Metastatic Breast Carcinoma in the Brain (tissue), 10 donors: ENCODE measurements around the genes TGM7 and MAP1A.

DNA sequence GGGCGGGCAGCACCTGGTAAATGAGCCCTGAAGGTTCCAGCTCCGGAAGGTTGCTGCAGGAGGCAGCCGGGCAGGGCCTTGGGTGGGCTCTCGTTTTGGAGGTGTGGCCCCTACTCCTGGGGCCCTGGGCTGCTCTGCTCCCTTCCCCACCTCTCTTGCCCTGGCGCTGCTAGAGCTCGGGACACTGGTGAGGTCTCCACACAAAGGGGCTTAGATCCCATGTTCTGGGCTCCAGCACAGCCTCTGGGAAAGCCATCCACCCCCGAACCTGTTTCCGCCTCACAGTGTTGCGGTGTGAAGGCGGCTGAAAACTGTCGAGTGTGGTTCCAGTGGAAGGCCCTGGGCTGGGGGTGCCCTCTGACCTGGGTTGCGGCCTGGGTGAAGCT is 27.3 kb downstream of the SPTBN5 start:
- PRO-cap, 10 experiments, result no peak in any of the 10 experiments

- PRO-cap, 10 experiments, result peak in 1 of 10 experiments; most common plus-strand start chr15:41882687 (in 1); most common minus-strand start chr15:41882613 (in 1)
Measured at GRCh38 chr15:41882484-41882875, 11.4 kb downstream of the SPTBN5 start.

- PRO-cap, 10 experiments, result peak in 1 of 10 experiments; most common plus-strand start chr15:41892762 (in 1); most common minus-strand start chr15:41892682 (in 1)
Measured at GRCh38 chr15:41892540-41893078, 1.2 kb downstream of the SPTBN5 start.

DNA sequence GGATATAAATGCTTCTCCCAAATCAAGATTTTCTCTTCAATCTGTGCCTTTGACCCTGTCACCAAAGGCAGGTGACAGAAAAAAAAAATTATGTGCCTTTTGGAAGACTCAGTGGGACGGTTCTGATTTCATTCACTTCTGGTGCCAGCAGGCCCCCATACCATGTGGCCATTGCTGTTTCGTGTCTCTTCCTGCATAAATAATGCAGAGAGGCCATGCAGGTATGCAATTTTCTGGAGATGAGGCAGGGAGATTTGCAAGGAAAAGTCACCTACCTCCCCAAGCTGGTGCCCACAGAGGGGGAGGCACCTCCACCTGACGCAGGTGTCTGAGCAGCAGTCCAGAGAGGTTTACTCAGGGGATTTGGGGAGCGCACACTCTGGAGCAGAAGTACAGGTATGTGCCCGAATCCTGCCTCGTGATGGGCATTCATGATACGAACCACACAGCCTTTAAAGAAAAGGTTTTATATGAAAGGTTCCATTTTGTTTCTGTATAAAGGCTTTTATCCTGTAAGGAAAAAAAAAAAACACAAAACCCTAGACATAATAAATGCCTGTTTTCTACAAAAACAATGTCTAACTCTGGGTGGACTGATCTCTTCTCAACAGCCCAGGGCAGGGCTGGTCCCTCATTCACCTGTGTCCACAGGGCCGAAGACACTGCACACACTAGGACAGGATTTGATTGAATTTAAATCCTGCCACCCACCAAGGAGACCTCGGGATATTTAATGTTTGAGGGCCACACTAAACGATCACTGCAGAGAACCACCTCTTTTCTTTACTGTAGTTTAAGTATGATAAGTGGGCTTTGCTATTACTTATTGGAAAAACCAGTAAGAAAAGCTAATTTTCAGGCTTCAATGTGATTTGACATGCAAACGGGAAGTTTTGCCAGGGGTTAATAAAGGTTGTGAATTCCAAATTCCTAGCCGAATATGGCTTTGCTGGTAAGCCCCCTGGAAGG is 5.4 kb upstream of the SPTBN5 start:
- PRO-cap, 10 experiments, result no peak in any of the 10 experiments

DNA sequence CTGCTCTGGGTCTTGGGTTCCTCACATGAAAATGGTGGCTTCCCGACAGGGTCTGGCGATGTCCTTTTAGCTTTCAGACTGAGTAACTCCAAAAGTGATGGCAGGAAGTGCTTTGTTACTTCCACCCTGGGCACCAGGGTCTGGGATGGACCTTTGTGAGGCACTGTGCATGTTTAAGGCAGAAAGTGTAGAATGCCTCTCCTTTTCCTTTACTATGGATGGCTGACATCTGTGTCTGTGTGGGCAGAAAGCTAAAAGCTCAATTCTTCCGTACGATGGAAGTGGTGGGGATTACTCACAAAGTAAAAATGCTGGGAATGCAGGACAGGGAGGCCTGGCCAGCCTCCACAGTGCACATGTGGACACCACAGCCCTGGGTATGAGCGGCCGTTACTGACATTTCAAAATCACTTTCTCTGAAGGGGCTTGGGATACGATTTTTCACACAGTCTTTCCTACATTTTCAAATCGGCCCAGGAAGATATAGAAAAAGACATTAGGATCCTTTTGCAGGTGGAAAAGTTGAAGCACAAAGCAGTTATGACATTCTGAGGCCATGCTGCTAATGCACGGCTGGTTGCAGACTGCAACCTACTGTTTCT is 28.1 kb downstream of the EHD4 start:
- PRO-cap, 10 experiments, result no peak in any of the 10 experiments

DNA sequence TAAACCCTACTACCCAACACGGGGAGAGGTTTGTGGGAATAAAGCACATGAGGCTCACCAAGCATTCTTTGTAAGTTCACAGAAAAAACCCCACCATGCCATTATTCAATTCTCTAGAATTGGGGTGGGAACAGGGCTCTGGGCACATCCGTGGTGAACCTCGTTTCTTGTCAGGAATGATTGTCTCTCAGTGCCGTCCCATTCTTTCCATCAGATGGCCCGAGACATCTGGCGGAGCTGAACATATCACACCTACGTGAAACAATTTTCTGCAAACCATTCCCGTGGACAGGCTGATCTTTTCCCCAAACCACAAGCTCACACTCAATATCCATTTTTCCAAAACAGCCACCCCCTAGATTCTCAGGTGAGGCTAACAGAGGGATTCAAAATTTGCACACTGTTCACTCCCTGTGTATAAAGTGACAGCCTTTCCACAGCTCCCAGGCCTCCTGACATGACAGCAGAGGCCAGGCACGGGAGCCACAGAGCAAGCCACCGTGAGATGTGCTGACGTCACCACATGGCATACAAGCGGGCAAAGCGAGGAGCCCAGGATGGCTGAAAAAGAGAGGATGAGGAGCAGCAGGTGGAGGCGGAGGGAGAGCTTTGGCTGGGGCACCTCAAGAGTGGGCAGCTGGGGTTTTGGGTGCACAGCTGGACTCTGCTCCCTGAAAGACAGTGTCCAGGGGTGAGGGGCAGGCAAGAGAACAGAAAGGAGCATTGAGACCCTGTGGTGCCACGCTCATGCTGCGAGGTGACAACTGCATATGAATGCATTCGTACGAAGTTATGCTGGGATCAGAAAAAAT is 27.2 kb downstream of the EHD4 start:
- PRO-cap, 10 experiments, result no peak in any of the 10 experiments

GRCh38 chr15:41956959-41957920 is 15.1 kb downstream of the EHD4 start:
- PRO-cap, 10 experiments, result no peak in any of the 10 experiments

DNA sequence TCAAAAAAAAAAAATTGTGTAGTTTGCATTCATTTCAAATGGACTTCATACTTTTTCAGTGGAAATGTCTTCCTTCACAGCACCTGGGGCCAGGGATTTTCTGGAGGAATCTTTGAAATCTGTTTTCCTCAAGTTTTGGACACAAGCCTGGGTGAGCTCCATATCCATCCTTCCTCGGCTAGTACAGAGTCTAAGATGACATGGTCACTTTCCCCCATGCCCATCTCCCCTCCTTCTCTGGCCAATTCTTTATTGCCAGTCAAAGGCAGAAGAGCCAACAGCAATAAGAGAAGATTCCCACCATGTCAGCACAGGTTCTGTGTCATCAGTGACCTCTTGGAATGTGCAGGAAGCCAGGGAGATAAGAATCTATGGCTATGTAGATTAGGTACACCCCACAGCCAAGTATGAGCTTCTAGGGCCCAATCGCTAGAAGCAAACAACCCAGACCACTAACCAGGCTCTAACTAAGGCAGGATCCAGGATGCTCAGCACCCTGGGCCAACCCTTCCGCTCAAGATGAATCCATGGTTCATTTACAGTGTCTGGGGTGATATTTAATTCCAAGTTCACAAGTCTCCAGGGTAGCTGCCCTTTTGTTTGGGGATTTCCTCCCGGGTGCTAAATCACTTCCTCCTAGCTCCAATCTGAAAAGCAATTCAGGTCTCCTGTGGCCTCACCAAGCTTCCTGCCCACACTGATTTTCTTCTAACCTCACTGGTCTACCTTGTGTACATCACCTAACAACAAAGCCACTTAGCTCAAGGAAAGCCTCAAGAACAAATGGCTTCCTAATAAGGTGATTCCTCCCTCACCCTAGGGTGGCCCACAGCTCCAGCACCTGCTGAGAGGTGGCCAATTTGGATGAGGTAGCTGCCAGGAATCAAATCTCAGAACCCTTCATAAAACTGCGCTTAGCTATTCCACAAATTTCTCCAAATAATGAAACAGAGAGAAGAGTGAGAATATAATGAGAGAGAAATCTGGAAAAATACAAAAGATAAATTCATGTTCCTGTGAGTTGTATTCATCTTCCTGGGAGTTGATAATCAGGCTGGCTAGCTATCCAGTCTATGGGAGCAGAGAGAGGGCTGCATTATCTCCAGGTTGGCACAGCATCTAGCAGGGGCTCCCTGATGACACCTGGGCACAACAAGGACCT is 2.4 kb downstream of the EHD4 start:
- PRO-cap, 10 experiments, result no peak in any of the 10 experiments

DNA sequence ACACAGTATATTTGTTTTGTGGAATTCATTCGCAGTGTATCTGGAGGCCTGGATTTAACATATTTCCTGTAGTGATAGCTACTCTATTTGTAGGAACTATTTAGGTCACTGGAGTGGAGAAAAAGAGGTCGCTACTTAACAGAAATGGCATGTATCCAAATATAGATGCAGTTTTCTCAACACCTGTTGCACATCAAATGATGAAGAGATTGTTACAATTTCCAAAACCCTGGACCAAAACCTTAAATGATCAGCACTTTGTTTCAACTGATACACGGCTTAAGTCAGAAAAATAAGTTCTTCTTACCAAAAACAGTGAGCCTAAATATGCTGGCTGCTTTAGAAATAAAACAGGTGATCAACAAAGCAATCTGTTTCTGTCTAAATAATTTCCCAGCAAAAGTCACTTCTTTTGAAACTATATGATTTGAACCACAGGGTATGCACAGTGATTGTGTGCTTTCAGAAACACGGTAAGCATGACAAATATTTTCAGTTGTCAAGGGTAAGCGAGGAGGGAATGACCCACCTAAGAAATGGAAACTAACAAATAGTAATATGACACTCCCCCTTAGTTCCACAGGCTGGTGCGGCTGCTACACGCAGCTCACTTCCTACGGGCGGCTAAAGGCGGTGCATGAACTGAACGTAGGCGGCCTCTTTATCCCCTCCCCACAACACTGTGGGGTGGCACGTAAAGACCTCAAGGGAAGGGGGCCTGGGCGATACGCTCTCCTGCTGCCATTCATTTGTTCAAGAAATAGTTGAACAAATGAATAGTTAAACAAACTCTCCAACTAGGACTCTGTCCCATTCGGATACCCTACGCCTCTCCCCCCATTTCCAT is 1.1 kb downstream of the EHD4 start:
- PRO-cap, 10 experiments, result peak in 10 of 10 experiments; most common plus-strand start position 610 of the sequence (in 10); most common minus-strand start position 522 of the sequence (in 1)

DNA sequence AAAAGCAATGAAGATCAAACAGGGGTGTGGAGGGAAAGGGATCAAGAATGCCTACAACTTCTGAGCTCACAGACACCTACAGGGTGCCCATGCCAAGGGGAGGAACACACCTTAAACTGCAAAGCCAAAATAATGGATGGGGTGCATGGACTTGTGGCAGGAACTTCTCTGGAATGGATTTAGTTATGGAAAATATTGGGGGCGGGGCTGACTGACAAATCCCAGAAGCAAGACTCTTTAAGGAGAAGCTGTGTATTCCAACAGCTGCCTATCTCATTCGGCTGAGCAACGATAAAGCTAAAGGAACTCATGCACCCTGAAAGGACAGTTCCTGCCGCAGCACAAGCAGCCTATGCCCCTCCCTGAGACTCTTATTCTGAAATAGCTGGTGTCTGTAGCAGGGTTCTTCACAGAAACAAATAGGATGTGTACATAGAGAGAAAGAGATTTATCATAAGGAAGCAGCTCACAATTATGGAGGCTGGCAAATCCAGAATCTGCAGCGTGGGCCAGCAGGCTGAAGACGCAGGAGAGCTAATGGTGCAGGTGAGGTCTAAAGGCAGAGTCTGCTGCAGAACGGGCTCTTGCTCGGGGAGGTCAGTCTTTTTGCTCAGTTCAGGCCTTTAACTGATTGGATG is 24.5 kb upstream of the PLA2G4D start:
- PRO-cap, 10 experiments, result peak in 3 of 10 experiments; most common plus-strand start position 522 of the sequence (in 2); most common minus-strand start position 293 of the sequence (in 1)

DNA sequence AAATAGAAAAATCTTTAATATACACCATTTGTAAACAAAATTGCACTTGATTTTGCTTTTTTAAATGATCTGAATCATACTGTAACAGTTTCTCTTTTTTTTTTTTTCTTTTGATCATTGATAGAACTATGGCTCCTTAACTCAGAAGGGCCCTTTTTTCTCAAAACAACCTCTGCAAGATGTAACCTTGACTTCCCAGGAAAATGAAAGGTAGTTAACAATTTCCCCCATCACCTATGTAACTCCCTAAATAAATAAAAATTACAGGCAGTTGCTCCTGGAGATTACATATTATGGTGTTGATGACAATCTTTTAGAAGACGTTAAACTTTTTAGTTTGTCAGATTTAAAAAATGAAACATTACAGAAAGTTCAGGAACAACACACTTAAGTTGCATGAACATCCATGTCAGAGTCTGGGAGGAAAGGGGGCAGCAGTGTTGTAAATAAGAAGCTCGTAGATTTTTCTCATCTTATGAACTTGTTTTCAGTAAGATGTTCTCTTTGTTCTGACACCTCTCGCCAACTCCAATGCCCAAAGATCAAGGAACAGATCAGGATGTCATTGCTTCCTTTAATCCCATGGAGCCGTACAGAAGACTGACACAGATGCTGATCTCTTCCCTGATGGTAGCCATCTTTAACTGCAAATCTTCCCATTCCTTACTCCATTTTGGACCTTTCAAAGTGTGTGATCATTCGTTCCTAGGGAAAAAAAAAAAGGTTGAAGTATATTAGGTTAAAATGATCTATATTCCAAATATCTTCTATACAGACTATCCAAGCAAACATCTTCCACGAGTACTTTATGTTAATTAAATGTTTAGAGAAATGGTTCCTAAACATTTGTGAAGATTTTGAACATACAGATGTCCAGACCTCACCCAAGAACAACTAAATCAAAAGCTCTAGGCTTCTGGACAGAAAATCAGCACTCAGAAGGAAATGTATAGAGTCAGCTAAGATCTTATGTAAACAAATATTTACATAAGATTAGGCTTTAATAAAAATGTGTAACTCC is 3.3 kb upstream of the VPS39 start:
- PRO-cap, 10 experiments, result no peak in any of the 10 experiments

DNA sequence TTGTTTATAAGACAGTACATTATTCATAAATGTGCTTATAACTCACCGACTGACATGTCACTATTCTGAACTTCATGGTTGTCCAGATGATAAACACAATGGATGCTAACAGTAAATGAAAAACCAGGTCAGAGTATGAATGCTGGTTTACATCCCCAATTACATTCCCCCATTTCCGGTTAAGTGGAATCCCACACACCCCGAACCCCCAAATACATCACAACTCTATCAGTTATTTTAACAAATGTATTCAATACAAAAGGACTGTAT is 19.5 kb upstream of the VPS39 start:
- PRO-cap, 10 experiments, result no peak in any of the 10 experiments

GRCh38 chr15:42253245-42253984 is 19.6 kb upstream of the GANC start:
- PRO-cap, 10 experiments, result no peak in any of the 10 experiments

GRCh38 chr15:42581209-42581966 is 6.0 kb downstream of the STARD9 start:
- PRO-cap, 10 experiments, result peak in 3 of 10 experiments; most common plus-strand start chr15:42581609 (in 1); most common minus-strand start chr15:42581507 (in 1)

- PRO-cap, 10 experiments, result no peak in any of the 10 experiments
Measured at GRCh38 chr15:42686059-42686646, 50.8 kb downstream of the CDAN1 start.

GRCh38 chr15:42858972-42859415 is 61.6 kb downstream of the TTBK2 start:
- PRO-cap, 10 experiments, result no peak in any of the 10 experiments

DNA sequence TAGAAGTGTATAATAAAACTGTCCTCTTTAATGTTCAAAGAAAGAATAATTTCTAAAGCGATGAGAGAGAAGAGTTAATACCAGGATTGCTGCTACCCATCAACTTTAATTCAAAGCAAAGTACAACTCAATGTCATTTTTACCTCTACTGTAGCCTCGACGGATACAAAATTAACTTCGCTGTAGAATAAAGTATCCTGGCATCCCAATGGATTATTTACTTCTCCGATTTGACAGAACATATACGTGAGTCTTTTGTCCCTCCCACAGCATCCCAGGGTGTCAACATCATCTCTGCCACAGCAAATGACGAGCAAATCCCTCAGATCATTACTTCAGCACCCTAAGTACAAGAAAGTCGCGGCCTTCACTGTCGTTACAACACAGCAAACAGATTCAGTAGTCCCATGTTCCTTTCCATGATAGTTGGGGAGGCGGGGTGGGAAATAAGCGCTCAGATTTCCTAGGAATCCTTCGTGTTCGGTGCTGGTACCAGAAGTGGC is 911 bp downstream of the TTBK2 start:
- PRO-cap, 10 experiments, result no peak in any of the 10 experiments

DNA sequence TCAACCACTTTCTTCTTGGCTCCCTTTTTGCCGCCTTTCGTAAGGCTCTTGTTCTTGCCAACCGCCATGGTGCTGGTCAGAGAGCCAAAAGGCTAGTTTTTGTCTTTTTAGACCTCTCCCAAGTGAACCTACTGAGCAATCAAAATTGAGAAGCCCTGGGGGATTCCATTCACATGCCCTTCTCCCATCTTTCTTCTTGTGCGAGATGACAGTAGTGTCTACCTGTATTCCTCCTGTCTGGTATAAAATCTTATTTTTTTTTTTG is 10.5 kb upstream of the UBR1 start:
- PRO-cap, 10 experiments, result no peak in any of the 10 experiments

- PRO-cap, 10 experiments, result no peak in any of the 10 experiments
Measured at GRCh38 chr15:43301959-43302535, at the start of gene TGM7. TSS of gene TGM7 (minus strand) at chr15:43302255.

- PRO-cap, 10 experiments, result peak in 4 of 10 experiments; most common plus-strand start chr15:43517619 (in 3); most common minus-strand start chr15:43517499 (in 2)
Measured at GRCh38 chr15:43516668-43517726, at the start of gene MAP1A. TSS of gene MAP1A (plus strand) at chr15:43517608.